Peyer's patch (tissue), 4 donors: Measurements from ENCODE around the gene RARA.

GRCh38 chr17:40015049-40015320 is 255 bp upstream of the CSF3 start:
- PRO-cap: no peak
- RAMPAGE, long total RNA, 4 experiments: no peak in any of the 4 experiments

DNA sequence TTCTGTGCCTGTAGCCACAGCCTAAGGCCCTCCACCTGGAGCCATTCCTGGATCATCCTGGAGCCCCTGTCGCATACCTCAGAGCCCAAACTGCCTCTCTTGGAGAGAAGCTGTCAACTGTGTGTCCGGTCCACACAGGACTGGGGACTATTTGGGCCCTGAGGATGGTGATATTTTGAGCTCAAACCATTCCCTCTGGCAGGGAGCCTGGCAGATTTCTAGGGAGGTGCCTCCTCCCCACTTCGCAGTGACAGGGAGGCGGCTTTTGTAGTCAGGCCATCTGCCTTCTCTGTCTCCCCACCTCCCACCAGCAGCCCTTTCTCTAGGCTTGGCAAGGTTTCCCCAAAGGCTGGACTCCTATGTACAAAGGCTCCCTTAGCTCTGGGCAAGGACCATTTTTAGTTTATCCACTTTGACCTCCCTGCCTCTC is 2.4 kb upstream of the MED24 start:
- PRO-cap: no peak
- RAMPAGE, long total RNA, 4 experiments: no peak in any of the 4 experiments

- PRO-cap: no peak
- RAMPAGE, long total RNA, 4 experiments: no peak in any of the 4 experiments
Measured at GRCh38 chr17:40118214-40118669, 3.5 kb upstream of the MSL1 start.

DNA sequence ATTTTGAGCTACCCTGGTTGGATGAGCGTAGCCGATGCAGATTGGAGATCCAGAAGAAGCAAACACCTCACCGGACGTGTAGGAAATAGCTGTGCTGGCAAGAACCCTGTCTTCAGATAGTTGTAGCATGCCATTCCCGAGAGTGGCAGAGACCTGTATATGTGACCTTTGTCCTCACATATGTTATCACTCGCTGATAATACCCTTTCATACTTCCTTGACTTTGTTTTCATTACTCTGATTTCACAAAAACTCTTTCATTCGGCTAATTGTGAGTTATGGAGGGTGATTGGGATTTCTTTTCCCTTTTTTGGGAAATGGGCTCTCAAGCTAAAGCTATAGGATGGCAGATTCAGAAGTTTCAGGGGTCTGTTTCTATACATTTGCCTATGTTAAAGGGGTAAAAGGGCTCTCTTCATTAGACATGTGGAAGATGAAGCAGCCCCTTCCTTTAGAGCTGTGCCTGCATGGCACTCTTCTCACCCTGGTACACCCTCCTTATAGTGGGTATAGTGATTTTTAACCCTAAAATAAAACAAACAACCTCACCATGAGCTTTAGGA is 6.0 kb upstream of the CASC3 start:
- PRO-cap: unidirectional peak, minus-strand start at position 118 of the sequence
- RAMPAGE, long total RNA, 4 experiments: no peak in any of the 4 experiments

DNA sequence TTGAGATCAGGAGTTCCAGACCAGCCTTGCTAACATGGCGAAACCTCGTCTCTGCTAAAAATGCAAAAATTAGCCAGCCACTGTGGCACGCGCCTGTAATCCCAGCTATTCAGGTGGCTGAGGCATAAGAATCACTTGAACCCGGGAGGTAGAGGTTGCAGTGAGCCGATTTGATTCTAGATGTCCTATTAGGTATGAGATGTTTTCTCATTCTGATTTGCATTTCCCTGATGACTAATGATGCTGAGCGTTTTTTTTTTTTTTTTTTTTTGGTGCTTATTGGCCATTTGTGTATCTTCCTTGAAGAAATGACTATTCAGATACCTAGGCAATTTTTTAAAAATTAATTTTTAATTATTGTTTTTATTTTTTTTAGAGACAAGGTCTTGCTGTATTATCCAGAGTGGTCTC is 13.5 kb downstream of the CASC3 start:
- PRO-cap: no peak
- RAMPAGE, long total RNA, 4 experiments: no peak in any of the 4 experiments

- PRO-cap: bidirectional peak, plus-strand start at chr17:40284015, minus-strand start at chr17:40283776; unidirectional peak, plus-strand start at chr17:40284333
- RAMPAGE, long total RNA, 4 experiments: no peak in any of the 4 experiments
Measured at GRCh38 chr17:40283953-40284831, 3.5 kb upstream of the CDC6 start.

GRCh38 chr17:40303193-40304161 is 5.5 kb upstream of the RARA start:
- PRO-cap: no peak
- RAMPAGE, long total RNA, 4 experiments: no peak in any of the 4 experiments

DNA sequence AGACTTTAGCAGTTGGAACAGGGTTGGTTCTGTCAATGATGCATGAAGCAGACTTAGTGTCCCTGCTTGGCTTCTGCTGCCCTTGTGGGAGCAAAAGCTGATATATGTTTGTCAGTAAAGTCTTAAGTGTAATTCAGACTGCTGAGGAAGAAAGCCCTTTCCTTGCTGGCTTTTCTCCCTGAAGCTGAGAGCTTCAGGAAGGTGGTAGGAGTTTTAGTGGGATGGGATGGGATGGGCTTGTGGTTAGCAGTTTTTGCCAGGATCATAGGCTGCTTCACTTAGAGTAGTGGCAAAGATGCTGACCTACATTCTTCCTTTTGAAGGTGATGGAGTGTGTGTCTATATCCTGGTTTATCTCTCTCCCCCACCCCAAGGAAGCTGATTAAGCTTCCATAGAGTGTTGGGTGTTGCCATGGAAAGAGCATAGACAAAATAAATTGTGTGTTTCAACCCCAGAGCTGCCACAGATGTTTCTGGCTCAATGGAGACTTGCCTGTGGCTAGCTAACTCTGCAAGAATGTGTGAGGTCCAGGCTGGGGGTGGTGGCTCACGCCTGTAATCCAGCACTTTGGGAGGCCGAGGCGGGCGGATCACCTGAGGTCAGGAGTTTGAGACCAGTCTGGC is 4.7 kb upstream of the RARA start:
- PRO-cap: no peak
- RAMPAGE, long total RNA, 4 experiments: no peak in any of the 4 experiments

- PRO-cap: unidirectional peak, plus-strand start at chr17:40309195; bidirectional peak, plus-strand start at chr17:40309646, minus-strand start at chr17:40309498
- RAMPAGE, long total RNA, 4 experiments: start-site peak on the plus strand in 2 of 4 experiments, at chr17:40309163-40309216 at its widest, 30 reads per replicate
Measured at GRCh38 chr17:40308725-40309873, at the start of gene RARA. Gene RARA, plus strand, starts transcription at chr17:40309180.

GRCh38 chr17:40320697-40321733 is 12.0 kb downstream of the RARA start:
- PRO-cap: bidirectional peak, plus-strand start at chr17:40321417, minus-strand start at chr17:40321393
- RAMPAGE, long total RNA, 4 experiments: no peak in any of the 4 experiments

DNA sequence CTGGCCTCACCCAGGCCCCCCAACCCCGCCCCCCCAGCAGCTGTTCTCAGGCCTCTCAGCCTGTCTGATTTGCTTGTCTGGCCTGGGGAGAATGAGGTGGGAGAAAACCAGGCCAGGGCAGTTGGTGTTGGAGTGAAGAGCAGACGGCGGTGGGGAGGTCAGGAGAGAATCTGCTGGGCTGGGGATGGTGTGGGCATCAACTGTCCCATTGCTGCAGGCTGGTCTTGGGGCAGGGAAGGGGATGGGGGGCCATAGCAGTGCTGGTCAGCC is 18.0 kb downstream of the GJD3 start:
- PRO-cap: unidirectional peak, plus-strand start at position 120 of the sequence
- RAMPAGE, long total RNA, 4 experiments: no peak in any of the 4 experiments

DNA sequence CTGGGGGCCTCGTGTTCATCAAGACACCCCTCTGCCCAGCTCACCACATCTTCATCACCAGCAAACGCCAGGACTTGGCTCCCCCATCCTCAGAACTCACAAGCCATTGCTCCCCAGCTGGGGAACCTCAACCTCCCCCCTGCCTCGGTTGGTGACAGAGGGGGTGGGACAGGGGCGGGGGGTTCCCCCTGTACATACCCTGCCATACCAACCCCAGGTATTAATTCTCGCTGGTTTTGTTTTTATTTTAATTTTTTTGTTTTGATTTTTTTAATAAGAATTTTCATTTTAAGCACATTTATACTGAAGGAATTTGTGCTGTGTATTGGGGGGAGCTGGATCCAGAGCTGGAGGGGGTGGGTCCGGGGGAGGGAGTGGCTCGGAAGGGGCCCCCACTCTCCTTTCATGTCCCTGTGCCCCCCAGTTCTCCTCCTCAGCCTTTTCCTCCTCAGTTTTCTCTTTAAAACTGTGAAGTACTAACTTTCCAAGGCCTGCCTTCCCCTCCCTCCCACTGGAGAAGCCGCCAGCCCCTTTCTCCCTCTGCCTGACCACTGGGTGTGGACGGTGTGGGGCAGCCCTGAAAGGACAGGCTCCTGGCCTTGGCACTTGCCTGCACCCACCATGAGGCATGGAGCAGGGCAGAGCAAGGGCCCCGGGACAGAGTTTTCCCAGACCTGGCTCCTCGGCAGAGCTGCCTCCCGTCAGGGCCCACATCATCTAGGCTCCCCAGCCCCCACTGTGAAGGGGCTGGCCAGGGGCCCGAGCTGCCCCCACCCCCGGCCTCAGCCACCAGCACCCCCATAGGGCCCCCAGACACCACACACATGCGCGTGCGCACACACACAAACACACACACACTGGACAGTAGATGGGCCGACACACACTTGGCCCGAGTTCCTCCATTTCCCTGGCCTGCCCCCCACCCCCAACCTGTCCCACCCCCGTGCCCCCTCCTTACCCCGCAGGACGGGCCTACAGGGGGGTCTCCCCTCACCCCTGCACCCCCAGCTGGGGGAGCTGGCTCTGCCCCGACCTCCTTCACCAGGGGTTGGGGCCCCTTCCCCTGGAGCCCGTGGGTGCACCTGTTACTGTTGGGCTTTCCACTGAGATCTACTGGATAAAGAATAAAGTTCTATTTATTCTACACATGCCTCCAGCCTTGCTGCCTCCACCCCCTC is 7.6 kb downstream of the GJD3 start:
- PRO-cap: no peak
- RAMPAGE, long total RNA, 4 experiments: no peak in any of the 4 experiments

GRCh38 chr17:40499434-40500335 is 1.7 kb downstream of the TNS4 start:
- PRO-cap: bidirectional peak, plus-strand start at chr17:40499777, minus-strand start at chr17:40499632
- RAMPAGE, long total RNA, 4 experiments: no peak in any of the 4 experiments

DNA sequence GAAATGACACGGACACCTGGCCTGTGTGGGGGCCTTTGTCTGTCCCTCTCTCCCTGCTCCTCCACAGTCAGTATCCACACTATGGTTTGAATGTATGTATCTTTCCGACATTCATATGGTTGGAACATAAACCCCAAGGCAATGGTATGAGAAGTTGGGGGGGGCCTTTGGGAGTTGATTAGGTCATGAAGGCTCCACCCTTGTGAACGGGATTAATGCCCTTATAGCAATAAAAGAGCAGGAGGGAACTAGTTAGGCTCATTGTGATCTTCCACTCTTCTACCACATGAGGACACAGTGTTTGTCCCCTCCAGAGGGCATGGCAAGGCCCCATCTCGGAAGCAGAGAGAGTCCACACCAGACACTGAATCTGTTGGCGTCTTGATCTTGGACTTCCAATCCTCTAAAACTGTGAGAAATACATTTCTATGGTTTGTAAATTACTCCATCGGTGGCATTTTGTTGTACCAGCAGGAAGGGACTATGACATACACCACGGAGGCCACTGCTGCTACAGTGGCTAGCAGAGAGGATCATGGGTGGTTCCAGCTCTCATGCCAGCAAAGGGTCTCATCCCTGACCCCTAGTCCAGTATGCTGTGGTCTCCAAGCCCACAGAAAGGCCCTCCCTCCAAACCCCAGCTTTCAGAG is 12.4 kb downstream of the CCR7 start:
- PRO-cap: no peak
- RAMPAGE, long total RNA, 4 experiments: no peak in any of the 4 experiments

DNA sequence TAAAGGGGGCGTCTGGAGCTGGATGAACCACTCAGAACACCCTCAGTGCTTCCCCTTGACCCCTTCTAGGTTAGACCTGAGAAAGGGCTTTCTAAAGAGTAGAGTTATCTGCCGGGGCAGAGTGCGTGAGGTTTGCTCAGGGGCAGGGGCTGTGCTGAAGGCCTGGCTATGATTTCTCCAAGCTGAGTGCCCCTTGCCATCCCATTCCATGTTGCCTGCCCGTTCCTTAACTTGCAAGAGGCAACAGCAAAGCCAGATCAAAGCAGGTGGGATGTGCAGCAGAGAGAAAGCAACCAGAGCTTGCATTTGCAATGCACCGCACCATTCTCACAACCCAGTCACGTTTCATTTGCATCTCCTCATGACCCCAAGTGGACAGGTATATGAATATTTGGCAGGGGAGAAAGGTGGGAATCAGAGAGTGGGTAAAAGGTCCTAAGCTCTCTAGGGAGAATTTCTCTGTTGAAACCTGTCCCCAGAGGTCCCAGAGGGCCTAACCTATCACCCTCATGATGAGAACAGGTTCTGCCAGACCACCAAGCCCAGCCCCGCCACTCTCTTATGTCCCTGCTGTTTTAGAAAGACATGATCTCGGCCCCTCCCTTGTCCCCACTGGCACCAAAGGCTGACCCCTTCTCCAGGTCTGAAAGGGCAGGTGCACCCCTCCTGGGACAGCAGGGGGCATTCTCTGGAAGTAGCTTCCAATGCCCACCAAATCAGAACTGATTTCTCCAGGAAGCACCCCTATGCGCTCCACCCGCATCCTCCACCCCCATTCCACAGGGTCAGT is 521 bp downstream of the CCR7 start:
- PRO-cap: no peak
- RAMPAGE, long total RNA, 4 experiments: no peak in any of the 4 experiments

DNA sequence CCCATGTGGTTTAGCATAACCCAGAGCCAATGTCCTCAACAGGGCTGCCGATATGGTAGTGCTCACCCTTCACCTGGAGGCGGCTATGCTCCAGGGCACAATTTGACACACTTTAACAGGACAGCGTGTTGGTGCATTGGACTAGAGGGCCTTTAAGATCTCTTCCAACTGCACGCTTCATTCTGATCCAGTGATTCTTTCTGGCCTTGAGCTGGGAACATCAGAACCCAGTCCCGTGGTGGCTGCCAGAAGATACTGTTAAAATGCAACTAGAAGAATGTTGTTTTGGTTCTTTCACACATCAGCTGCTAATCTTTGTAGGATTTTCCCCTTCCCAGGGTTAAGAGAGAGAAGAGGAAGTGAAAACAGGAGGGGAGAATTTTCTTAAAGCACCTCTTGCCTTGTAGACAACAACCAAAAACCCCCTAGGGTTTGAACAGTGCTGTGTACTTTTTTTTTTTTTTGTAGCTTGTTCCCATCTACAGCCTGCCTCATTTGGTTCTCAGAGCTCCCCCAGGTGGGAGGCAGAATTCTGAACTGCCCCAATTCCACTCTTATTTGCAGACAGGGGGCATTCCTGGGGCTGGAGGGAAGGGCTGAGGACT is 32.5 kb downstream of the SMARCE1 start:
- PRO-cap: no peak
- RAMPAGE, long total RNA, 4 experiments: no peak in any of the 4 experiments

- PRO-cap: no peak
- RAMPAGE, long total RNA, 4 experiments: no peak in any of the 4 experiments
Measured at GRCh38 chr17:40779494-40779864, 2.9 kb downstream of the KRT27 start.

GRCh38 chr17:40935892-40937064 is 1.2 kb downstream of the KRT23 start:
- PRO-cap: unidirectional peak, minus-strand start at chr17:40936663
- RAMPAGE, long total RNA, 4 experiments: no peak in any of the 4 experiments

DNA sequence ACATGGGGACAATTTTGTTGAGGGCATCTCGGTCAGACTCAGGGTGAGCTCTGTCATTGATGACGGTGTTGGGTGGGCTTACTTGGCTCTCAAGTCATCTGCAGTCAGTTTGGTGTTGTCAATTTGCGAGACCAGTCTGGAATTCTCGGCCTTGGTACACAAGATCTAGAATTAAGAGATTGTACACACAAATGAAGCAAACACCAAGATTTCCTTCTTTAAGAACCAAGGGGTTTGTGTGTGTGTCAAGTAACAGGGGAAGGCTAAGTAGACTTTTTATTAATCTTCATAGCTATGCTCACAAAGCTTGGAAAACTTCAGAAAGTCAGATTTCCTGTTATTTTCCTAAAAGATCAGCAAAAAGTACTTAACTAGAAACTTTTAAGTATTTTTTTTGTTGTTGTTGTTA is 2.4 kb downstream of the KRT39 start:
- PRO-cap: no peak
- RAMPAGE, long total RNA, 4 experiments: no peak in any of the 4 experiments

GRCh38 chr17:41108018-41108465 is 2.9 kb downstream of the KRTAP4-9 start:
- PRO-cap: no peak
- RAMPAGE, long total RNA, 4 experiments: no peak in any of the 4 experiments